Thoracic aorta (tissue), 1 donor: ENCODE results near the gene RBBP6.

- RAMPAGE, long total RNA: no peak
These were observed 16.7 kb upstream of the ERN2 start for GRCh38 chr16:23729622-23730241.

DNA sequence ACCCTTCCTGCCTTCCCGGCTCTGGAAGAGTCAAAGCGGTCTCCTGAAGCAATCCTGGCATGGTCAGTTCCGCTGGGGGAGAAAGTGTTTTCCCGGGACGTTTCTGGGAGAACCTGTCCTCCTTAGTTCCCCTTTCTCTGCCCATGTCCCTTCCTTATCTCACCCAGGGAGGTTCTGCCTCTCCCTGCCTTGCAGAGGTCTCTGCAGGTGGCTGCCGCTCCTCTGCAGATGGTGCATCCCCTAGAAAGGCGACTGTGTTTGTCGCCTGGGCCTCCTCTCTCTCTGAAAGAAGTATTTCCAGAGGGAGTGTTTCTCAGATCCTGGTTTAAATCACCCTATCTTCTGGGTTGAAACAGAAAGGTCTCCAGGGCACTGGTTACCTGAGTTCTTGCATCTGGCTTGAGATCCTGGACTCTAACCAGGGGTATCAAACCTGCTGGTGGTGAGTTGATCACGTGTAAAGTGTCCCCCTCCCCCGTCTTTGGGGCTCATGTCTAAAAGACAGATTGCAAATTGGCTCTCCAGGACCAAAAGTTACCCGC lies 1.9 kb downstream of the PRKCB start:
- RAMPAGE, long total RNA: no peak

- RAMPAGE, long total RNA: no peak
These were observed 61.4 kb downstream of the PRKCB start for GRCh38 chr16:23897120-23897711.

- RAMPAGE, long total RNA: no peak
These were observed 1.8 kb downstream of the CACNG3 start for GRCh38 chr16:24257941-24258325.

- RAMPAGE, long total RNA: no peak
These were observed at the start of gene RBBP6 for GRCh38 chr16:24539481-24540563. TSS of gene RBBP6 (plus strand) at chr16:24539566.

DNA sequence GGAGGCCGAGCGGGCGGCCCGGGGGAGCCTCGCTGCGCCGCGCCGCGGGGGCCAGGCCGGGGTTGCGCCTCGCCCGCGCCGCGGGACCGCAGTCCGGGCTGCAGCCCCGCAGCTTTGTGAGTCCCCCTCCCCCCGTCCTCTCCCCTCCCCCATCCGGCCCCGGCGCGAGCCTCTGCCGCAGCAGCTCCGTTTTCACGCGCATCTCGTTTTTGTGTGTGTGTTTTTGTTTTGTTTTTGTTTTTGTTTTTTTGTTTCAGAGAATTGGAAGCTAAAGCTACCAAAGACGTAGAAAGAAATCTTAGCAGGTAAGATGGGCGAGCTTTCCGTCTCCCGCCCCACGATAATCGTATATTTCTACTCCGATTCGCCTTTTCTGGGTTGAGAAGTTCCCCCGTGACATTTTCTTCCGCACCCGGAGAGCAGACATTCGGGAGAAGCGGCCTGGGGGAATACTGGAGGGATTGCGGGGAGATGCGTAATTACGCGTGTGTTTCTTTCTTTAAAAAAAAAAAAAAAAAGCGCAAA lies 607 bp downstream of the TNRC6A start:
- RAMPAGE, long total RNA: no peak

GRCh38 chr16:24731634-24732591 lies 2.5 kb downstream of the TNRC6A start:
- RAMPAGE, long total RNA: no peak

- RAMPAGE, long total RNA: no peak
These were observed 52.9 kb downstream of the TNRC6A start for GRCh38 chr16:24782478-24782719.

DNA sequence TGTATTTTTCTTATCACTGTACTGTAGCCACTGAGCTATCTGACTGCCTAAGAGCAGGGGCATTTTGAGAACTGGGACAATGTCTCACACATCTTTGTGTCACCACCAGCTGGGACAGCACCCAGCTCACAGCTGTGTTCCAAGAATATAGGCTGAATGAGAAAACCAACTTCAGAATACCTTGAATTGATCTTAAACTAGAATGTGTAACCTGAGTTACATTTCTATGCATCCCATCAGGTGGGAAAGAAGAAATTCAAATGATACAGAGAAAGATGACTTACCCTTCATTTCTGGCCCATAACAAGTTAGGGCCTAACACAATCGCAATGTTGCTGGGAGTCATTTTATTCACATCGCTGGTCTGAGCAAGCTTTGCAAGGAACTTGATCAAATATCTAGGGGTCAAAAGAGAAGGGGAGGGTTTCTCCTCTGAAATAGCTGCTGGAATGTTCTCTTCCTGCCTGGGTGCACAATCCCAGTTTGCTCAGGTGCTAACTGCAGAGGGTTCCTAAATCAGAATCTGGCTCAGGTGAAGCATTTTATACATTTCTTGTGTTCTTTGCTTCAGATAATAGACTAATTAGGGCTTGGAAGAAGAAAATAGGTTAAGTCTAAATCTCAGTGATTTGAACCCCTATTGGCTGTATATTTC lies 67.8 kb downstream of the ARHGAP17 start:
- RAMPAGE, long total RNA: no peak

GRCh38 chr16:24970417-24970875 lies 44.7 kb downstream of the ARHGAP17 start:
- RAMPAGE, long total RNA: no peak

- RAMPAGE, long total RNA: no peak
These were observed 36.9 kb downstream of the LCMT1 start for GRCh38 chr16:25148208-25149137.

DNA sequence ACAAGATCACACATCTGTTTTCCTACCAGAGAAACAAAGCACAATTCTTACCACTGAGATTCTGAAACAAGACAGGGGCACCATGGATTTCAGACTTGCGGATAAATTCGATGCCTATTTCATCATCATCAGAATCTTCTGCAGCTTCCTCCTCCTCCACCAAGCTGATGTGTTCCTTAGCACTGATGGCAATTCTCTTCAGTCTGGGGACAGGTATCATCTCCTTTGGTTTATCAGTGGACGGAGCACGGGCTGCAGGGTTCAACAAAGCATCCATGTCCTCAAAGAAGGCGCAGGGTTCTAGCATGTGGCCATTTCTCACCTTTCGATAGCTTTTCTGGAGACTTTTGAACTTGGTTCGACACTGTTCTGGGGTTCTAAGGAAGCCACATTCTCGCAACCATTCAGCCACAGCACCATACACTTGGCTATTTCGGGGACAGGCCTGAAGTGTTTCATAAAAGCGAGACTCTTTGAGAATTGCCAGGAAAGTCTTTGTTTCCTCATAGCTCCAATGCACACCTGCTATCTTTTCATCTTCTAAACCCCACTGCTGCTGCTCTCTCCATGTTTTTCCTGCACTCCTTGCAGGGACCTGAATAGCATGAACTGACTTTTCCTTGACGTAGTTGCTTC lies 10.9 kb downstream of the ZKSCAN2 start:
- RAMPAGE, long total RNA: no peak

GRCh38 chr16:25257308-25257755 lies 313 bp downstream of the ZKSCAN2 start:
- RAMPAGE, long total RNA: no peak

DNA sequence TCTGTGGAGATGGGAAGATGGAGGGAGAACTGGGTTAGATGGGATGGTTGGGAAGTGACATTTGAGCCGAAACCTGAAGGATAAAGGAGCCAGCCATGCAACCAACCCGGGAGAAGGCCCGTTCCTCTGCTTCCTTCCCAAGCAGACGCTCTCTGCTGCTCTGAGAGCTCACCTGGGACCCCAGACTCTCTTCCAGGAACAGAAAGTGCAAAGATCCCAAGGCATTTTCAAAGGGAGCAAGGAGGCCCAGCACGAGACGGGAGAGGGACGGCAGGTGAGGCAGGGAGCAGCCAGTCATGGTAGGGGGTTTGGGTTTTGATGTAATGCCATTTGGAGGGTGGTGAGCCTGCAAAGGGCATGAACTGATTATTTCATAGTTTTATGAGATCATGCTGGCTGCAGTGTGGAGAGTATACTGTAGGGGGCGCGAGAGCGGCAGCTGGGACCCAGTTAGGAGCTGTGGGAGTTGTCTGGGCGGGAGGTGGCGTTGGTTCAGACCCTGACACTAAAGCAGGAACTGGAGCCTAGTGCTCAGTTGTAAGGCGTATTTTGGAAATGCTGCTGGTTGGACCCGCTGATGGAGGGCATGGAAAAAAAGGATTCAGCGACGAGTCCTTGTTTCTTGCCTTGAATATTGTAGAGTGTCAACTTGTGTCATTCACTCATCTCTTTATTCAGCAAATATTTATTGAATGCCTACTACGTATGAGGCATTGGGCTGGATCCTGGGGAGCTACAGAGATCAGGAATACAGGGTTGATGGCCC lies 23.9 kb upstream of the KDM8 start:
- RAMPAGE, long total RNA: no peak

GRCh38 chr16:27199748-27200286 lies 3.5 kb upstream of the KDM8 start:
- RAMPAGE, long total RNA: no peak

GRCh38 chr16:27226511-27226840 lies 23.1 kb downstream of the KDM8 start:
- RAMPAGE, long total RNA: no peak

DNA sequence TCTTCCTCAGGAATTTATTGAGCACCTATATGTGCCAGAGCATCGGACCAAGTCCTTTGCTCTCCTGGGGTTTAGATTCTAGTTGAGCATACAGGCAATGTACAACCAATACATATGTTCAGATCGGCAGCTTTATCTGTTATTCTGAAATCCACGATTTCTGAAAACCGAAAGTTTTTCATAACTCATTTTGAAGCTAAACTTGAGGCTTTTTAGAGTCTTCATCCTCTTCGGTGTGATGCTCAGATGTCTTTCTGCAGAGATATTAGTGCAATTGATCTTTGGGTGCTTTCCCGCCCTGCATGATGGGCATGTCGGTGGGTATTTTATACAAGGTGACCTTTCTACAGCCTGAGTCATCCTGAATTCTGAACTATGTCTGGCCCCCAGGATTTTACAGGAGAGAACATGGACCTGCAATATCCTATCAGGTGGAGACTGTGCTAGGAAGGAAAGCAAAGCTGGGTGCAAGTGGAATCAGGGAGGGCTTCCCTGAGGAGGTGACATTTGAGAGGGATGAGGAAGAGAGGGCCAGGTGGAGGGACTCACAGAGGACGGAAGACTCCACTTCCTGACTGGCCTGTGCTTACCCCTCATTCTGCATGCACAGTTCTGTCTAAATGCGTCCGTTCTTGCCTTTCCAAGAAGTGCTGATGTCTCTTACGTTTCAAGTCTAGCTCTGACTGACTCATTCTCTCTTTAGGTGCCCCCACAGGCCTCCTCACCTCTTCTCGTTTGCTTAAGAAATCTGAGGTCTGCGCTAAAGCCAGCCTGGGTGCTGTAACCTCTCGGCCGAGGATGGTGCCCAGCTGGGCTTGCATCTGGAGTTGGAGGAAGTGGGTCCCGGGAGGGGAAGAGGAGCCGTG lies 4.4 kb downstream of the IL4R start:
- RAMPAGE, long total RNA: no peak

GRCh38 chr16:27329867-27331194 lies 16.6 kb downstream of the IL4R start:
- RAMPAGE, long total RNA: no peak

- RAMPAGE, long total RNA: no peak
These were observed 29.1 kb downstream of the IL4R start for GRCh38 chr16:27342815-27343363.

DNA sequence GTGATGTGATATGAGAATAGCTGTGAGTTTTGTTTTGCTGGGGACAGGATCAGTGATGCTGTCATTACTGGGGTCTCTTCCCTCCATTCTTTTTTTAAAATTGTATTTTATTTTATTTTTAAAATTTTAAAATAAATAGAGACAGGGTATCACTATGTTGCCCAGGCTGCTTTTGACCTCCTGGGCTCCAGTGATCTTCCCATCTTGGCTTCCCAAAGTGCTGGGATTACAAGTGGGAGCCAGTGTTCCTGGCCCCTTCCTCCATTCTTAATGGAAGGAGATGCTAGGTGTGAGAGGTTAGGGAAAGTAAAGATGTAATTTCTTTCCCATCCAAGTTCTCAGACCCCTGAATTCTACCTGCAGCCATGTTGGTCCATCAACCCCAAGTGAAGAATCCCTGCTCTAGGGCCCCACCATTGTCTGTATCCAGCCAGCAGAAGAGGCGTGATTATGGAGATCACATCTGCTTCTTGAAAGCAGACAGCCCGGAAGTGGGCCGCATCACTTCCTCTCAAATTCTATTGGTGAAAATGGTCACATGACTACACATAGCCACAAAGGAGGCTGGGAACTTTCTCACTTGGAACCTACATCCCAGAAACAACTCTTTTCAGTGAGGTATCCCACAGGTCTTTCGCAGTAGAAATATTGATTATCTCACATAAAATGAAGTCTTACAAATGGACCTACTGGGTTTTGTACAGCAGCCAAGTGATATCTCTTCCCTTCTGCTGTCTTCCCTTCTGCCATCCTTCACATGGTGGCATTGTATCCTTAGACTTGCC lies 40.0 kb downstream of the IL4R start:
- RAMPAGE, long total RNA: no peak